HTERT-HM (cell line): Measurements from ENCODE around the gene ACCSL.

GRCh38 chr11:43462148-43462653, 103.5 kb downstream of the TTC17 start:
- RRBS: no CpG with 5 or more reads among the region's 3 CpGs

DNA sequence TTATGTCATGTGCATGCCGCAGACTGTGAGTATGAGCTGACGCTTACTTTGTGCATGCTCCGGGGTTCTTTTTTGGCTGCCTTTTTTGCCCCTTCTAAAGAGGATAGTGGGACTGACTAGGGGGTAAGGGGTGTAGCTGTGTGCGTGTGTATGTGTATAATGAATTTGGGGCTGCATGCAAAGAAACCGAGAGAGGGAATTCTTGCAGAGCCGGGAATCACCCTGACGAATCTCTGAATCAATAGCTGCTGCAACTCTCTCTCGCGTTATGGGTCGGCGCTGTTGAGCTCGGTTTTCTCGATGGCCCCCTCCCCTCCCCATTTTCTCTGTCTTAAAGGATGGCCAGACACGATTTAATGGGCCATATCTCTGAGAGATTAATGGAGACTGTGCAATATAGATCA, 103.9 kb upstream of the HSD17B12 start:
- RRBS: 17% methylated on average over 1 of the region's 14 CpGs

DNA sequence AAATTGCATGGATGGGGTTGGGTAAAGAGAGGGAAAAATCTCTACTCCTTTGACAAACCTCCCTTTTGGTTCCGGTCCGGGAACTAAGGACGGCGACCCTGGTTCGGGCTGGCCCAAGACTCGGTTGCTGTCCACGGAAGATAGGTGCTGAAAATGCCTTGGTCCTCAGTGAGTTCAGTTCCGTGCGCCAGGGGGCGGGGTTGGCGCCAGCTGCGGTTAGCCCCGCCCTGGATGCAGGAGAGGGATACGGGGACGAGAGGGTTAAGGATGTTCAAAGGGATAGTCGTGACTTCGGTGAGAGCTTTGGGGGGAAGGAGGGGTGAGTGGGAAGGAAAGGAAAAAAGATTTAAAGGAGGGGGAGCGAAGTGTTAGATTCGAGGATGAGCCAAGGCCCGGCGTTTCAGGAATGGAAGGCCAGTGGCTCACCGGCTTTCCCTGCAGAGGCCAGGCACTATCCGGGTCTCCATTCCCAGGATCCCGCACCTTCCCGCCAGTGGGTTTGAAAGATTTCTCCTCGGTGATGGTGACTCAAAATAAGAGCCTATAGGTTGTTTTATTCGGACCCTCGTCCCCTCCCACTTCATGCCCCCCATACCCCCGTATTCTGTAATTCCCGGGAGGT, 103.4 kb upstream of the HSD17B12 start:
- RRBS: no CpG with 5 or more reads among the region's 30 CpGs

- RRBS: 2% methylated on average over 8 of the region's 19 CpGs
Observed at GRCh38 chr11:43942730-43942863, 160 bp downstream of the C11orf96 start.

- RRBS: 19% methylated on average over 3 of the region's 4 CpGs
Observed at GRCh38 chr11:44047766-44048156, at the start of gene ACCSL. ACCSL (plus strand) TSS chr11:44047981.

- RRBS: no CpG with 5 or more reads among the region's 11 CpGs
Observed at GRCh38 chr11:44066721-44067326, 754 bp downstream of the ACCS start.

- RRBS: no CpG with 5 or more reads among the region's 5 CpGs
Observed at GRCh38 chr11:44084015-44084421, 11.5 kb upstream of the EXT2 start.

DNA sequence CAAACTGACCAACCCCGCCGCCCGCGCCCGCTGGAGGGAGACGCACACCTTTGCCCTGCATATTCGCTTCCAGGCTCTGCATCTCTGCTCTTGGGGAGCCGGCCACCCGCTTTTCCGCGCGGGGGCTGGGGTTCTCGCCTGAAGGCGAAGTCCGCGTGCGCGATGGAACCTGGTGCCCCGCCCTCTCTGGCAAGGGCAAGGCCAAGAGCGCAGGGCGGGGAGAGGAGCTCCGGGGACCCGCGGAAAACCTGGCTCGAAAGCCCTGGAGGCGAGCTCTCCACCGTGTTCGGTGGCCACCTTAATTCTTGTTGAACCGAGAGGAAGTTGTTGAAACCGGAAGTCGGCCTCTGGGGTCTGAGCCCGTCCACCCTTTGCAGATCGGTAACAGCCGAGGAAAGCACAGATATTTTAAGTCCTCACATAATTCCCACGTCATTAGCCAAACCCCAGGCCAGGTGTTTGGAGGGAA, 6.9 kb upstream of the ALX4 start:
- RRBS: 4% methylated on average over 6 of the region's 35 CpGs

DNA sequence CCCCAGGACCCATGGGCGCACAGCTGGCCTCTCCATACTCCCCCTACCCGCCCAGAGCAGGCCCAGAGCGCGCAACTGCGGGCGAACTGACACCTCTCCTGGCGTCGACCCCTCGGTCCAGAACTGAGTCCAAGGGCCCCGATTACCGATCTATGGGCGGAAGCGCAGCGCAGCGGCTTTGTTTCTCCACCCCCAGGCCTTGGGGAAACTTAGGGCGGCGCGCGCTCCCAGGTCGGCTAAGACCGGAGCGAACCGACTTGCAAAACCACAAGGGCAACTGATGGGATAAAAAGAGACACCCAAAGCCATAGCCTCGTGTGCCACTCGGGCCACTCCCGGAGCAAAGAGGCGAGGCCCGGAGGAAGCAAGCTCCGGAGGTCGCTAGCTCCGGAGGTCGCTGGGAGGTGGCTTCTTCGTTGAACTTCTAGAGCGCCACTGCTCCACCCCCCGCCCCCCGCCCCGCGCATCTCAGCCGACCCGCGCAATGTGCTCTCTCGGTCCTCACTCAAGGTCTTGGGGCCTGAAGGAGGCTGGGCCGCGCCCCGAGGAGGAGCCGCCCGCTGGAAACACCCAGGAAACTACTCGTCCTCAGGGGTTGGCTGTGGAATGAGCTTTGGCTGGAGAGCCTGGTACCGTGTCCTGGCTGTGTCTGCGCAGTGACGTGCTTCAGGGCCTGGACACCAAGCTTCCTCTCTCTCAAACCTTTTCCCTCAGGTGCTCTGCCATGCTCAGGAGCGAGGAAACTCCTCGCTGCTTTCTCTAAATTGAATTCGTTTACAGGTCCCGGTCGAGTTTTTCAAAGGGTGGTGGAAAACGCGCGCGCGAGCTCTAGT, 9.9 kb upstream of the ALX4 start:
- RRBS: 23% methylated on average over 6 of the region's 61 CpGs

GRCh38 chr11:44574591-44575042, 9.2 kb downstream of the CD82 start:
- RRBS: no CpG with 5 or more reads among the region's 3 CpGs

DNA sequence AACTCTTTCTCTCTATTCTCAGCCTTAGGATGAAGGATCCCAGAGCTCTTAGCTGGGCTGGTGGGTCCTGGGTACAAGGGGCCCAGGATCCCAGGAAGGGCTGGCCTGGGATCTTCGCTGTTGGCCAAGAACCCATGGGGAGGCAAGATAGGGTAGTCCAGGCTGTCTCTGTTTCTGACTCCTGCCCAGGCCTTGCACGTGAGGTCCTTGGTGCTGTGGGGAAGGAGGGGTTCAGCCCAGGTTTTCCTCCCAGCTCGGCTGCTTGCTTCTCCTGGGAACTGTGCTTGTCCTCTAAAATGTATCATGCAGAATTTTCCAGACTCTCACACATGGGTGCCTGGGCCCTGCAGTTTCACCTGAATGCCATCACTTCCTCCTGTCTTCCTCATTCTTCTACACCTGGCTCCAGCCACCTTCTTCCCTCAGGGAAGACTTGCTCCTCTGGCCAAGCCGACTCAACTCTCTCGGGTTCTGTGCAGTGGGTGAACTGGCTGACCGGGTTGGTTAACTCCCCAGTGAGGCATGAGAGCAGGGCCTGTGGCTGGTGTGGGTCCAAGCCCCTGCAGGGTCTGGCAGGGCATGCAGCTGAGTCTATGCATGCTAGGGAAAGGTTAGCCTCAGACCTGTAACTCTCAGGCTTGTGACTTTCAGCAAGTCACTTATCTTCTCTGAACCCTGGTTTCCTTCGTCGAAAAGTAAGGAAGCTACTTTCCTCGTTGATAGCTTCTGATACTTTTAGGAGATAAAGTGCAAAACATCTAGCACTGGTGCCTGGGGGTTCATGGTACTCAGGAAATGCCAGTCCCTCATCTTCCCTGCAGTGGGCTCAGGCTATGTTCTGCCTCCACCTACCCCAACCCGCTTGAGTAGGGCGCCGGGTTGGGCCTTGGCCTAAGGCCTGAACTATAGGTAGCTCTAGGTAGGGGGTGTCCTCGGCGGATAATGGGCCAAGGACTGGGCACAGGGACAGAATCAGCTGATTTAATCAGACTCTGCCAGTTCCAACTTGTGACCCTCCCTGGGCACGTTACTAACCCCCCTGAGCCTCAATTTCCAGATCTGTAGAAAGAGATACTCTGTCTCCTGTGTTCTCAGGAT, 11.9 kb downstream of the CD82 start:
- RRBS: no CpG with 5 or more reads among the region's 15 CpGs

DNA sequence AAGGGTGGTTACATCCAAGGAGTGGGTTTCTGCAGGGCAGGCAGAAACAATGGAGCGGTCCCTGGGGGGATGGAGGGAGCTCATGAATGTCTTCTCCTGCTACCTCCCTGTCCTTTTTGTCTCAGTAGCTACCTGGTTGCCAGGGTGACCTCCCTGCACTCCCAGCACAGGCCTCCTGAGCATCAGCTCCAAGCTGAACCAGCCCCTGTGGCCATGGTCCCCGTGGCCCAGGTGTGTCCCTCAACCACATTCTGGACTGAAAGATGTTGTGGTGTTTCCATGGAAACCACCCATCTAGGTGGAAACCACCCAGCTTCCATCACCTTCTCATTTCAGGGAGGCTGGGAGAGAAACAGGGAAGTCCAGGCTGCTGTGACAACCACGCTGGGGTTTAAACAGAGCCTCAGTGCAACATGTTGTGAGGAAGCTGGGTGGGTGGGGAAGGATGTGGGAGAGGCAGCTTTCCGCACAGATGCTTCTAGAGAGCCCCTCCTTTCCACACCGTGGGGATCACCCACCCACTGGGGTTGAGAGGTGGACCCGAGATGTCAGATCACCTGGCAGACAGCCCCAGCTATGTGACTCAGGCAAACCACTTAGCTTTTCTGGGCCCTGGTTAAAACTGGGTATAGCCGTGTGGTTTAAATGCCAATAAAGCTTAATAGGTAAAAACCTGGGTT, 46.2 kb downstream of the CD82 start:
- RRBS: no CpG with 5 or more reads among the region's 7 CpGs

GRCh38 chr11:44620922-44621651, 55.6 kb downstream of the CD82 start:
- RRBS: no CpG with 5 or more reads among the region's 28 CpGs

DNA sequence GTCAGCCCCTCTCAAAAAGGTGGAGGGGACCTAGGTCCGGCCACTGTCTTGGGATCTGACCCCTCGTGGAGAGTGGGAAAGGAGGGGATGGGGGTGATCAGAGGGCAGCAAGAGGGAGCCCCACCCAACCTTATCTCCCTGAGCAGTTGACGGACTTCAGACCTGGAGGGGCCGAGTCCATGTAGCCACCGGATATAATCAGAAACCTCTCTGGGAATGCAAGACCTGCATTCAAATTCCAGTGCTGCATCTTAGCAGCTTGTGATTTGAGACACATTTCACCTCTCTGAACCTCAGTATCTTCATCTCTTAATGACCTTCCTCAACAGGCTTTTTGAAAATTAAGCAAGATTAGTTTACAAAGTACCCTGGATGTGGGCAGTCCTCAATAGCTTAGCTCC, 44.0 kb downstream of the TP53I11 start:
- RRBS: no CpG with 5 or more reads among the region's 5 CpGs

GRCh38 chr11:44919138-44919799, 31.4 kb downstream of the TP53I11 start:
- RRBS: no CpG with 5 or more reads among the region's 13 CpGs

DNA sequence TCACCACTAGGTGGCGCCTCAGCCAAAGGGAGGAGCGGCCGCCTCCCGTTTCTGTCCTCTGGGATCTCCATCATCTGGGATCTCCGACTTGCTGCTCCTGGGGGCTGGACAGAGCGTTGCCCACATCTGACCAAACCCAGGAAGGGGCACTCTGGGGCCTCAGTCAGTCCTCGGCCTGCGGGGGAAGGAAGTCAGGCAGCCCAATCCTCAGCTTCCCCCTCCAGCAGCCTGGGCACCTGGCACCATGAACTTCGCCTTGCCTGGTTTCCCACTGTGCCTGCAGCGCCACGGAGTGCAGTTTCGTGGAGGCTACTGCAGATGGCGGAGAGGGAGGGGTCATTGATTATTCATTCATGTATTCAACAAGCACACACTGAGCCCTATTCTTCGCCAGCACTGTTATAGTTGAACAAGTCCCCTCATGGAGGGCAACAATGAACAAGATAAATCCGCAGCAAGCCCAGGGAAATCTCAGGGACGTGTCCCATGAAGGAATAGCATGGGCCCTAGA, 23.4 kb downstream of the TP53I11 start:
- RRBS: no CpG with 5 or more reads among the region's 16 CpGs

DNA sequence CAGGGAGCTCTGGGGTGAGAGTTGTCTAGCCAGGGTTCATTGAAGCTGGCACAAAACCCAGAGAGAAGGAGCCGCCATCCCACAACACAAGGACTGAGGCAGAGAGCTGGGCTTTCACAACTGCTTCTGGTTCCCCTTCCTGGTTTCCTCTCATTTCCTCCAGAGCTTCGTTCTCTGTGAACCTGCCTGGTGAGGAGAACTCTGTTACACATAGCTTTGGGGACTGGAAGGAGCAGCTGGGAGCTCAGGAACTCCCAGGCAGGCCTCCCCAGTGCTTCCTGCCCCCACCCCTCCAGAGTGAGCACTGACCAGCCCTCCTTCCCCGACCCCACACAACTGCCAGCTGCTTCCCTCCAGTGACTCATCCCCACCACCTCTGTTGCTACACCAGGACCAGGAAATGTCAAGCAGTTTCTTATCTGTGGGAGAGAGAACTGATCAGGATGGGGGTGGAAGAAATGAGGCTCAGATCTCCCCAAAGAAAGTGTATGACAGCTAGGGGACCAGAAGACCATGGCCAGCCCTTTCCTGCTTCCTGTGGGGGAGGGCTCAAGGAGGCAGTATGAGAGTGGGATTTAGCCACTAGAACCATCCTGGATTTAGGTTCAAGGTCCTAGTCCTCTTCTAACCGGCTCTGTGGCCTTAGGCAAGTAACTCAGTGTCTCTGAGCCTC, 4.4 kb upstream of the TP53I11 start:
- RRBS: no CpG with 5 or more reads among the region's 4 CpGs

- RRBS: no CpG with 5 or more reads among the region's 9 CpGs
Observed at GRCh38 chr11:45045842-45046352, 95.2 kb upstream of the TP53I11 start.

GRCh38 chr11:45100201-45100645, 46.2 kb upstream of the PRDM11 start:
- RRBS: no CpG with 5 or more reads among the region's 3 CpGs

- RRBS: no CpG with 5 or more reads among the region's 21 CpGs
Observed at GRCh38 chr11:45145394-45145996, 944 bp upstream of the PRDM11 start.